Esophagus muscularis mucosa (tissue), 4 donors: ENCODE results near the genes CYP2C18 and CYP2C9.

- PRO-cap: bidirectional peak, plus-strand start at chr10:92591825, minus-strand start at chr10:92591640
- RAMPAGE, long total RNA, 4 experiments: no peak in any of the 4 experiments
Observed at GRCh38 chr10:92591132-92592015, 1.6 kb upstream of the KIF11 start.

- PRO-cap: bidirectional peak, plus-strand start at chr10:92691819, minus-strand start at chr10:92691701
- RAMPAGE, long total RNA, 4 experiments: start-site peak on the plus strand in 2 of 4 experiments, at chr10:92691587-92692201 at its widest, 10 to 12 reads per replicate
Observed at GRCh38 chr10:92691438-92692049, 1.8 kb downstream of the HHEX start.

DNA sequence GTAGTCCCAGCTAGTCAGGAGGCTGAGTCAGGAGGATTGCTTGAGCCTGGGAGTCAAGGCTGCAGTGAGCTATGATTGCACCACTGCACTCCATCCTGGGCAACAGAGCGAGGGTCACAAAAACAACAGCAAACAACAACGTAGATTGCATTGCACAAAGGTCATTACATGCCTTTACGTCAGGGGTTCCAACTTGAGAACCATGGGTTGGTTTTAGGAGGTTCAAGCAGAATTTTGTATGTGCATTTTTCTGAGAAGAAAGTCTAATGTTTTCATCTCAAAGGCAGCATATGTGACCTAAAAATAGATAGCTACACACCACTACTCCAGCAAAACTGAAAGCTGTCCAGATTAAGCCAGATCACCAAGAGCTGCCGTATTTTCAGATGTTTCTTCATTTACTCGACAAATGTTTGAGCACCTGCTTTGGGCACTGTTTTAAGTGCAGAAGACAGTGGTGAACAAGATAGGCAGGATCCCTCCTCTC is 28.3 kb upstream of the CYP26C1 start:
- PRO-cap: no peak
- RAMPAGE, long total RNA, 4 experiments: no peak in any of the 4 experiments

DNA sequence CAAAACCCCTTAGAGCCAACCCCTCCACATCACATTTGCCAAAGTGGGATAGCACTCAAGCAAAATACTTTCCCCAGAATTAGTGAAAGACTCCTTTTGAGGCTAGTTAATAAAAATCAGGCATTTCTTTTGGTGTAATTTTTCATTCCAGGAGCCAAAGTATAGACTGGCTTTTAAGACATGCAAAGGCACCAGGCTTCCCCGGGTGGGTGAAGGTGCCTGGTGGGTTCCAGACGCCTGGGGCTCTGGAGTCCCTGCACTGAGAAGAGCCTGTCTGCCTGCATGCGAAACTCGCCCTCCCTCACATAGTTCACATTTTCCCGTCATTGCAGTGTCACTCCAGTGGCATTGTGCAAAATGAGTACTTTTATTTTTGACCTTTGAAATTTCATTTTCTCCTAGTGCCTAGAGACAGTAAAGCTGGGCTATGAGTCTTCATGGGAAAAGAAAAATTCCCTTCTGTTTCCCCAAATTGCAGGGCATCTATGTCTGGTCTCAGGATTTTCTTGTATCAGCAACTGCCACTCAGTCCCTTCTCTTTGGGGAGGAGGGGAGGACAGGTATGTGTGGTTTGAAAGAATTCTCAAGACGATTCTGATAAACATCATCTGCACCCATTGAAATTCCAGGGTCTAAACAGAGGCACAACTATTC is 107.6 kb downstream of the CYP26A1 start:
- PRO-cap: no peak
- RAMPAGE, long total RNA, 4 experiments: no peak in any of the 4 experiments

DNA sequence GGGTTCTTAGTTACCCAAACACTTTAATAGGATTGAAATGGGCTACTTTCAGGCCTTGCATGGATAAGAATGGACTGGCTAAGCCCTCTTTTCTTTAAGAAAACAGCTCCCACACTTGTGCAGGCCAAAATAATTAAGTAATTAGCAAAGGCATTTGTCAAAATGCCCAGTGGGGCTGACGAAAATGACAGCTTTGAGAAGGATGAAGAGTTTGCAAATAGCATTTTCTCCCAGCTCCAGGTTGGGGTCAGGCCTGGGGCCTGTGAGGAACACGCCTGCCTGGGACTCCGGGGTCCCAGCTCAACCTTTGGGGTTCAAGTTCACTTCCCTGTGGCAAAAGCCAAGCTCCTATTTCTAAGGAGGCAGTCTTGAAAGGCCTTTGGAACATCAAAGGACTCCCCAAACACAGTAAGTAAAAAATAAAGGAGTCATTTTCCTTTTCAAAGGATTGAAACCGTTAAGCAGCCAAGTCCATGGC is 201.0 kb downstream of the MYOF start:
- PRO-cap: no peak
- RAMPAGE, long total RNA, 4 experiments: no peak in any of the 4 experiments

DNA sequence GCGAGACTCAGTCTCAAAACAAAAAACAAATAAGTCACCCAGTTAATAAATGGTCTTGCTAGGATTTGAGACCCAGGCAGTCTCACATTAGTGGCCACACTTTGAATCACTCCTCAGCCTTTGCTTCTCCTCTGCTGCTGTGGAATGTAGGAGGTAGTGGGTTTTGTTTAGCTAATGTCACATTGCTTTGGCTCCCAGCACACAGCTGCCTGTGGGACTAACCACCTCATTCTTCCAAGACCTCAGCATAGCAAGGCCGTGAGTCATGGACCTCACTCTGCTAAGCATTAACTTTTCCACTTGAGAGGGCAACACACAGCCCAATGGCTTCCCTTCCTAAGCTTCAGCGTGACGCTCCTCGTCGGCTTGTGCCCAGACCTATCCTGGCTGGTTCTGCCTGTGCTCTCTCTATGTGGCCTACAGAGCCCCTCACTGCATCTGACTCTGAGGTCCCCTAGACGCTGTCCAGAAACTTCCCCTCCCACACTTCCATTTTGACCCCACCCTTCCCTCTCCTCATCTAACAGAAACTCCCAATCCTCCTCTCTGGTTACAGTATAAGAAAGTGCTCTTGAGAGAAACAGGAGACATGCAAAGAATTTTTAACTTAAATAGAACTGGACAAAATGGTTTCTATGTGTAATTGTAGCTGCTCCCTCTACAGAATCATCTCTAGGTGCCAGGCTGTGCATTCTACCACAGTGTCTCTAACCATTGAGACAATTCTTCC is 23.3 kb downstream of the MYOF start:
- PRO-cap: bidirectional peak, plus-strand start at position 229 of the sequence, minus-strand start at position 139 of the sequence
- RAMPAGE, long total RNA, 4 experiments: no peak in any of the 4 experiments

- PRO-cap: unidirectional peak, plus-strand start at chr10:93461953; unidirectional peak, plus-strand start at chr10:93462015
- RAMPAGE, long total RNA, 4 experiments: no peak in any of the 4 experiments
Observed at GRCh38 chr10:93461477-93462149, 20.5 kb downstream of the MYOF start.

- PRO-cap: no peak
- RAMPAGE, long total RNA, 4 experiments: no peak in any of the 4 experiments
Observed at GRCh38 chr10:93468337-93469089, 13.6 kb downstream of the MYOF start.

DNA sequence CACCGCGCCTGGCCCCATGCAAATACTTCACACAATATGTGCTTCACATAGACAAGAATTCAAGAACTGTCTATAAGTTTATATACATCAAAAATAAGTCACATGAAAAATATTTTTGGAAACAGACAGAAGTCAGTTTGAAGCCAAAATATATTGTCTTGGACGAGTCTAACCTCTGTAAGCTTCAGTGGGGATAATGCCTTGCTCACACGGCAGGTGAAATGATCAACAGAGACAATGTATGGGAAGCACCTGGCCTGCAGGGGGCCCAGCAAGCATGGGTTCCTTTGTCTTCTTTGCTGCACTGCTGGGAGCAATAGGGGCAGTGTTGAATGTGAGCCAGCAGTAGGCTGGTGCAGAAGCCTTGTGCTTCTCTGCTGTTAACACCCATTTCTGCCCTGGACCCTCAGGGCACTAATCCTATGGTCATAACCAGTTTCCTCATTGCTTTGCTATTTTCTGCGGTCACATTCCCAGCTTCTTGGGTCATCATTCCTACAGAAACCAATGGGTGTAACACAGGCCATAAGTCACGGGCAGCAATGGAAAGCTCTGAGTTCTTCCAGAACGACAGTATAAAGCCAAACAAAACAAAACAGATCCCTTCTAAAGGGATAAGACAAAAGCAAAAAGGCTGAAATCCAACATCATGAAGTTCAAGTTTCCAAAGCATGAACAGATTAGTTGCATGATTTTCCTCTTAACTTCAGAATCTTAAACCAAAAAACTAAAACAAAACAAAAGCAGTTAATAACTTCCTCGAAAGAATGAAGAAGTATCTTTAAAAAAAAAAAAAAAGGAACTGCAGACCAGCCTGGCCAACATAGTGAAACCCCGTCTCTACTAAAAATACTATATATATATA is 10.8 kb upstream of the LGI1 start:
- PRO-cap: no peak
- RAMPAGE, long total RNA, 4 experiments: no peak in any of the 4 experiments

GRCh38 chr10:93807046-93807451 is 49.3 kb downstream of the LGI1 start:
- PRO-cap: no peak
- RAMPAGE, long total RNA, 4 experiments: no peak in any of the 4 experiments

- PRO-cap: no peak
- RAMPAGE, long total RNA, 4 experiments: no peak in any of the 4 experiments
Observed at GRCh38 chr10:94316274-94316871, 46.4 kb downstream of the NOC3L start.

DNA sequence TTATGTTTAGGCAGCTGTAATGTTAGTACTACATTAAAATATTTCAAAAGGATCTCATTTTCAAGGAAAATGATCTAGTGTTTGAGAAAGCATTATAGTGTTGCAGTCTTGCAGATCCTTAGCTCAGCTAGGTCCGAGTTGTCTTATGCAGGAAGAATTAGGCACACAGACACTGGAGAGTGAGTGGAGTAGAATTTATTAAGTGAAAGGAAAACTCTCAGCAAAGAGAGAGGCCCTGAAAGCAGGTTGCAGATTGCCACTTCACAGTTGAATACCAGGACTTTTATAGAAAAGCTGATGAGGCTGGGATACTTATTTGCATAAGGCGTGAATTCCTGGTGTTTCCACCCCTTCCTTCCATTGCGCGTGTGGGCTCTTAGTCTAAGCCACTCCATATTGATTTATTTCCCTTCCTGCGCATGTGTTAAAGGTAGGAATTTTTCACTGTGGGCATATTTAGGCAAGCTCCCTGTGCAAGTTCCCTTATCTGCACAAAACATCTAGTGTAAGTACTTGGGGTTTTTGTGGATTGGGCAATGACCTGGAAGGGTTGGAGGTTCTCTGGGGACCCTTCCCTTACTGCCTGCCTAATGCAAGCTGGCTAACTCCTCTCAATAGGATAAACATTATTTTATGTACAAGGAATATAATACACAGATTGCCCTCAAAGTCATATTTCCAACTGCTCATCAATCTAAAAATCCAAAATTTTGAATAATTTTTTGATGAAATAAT is 861 bp upstream of the CYP2C18 start:
- PRO-cap: no peak
- RAMPAGE, long total RNA, 4 experiments: no peak in any of the 4 experiments

- PRO-cap: no peak
- RAMPAGE, long total RNA, 4 experiments: no peak in any of the 4 experiments
Observed at GRCh38 chr10:94683236-94684056, at the start of gene CYP2C18. TSS of gene CYP2C18 (plus strand) at chr10:94683729.

DNA sequence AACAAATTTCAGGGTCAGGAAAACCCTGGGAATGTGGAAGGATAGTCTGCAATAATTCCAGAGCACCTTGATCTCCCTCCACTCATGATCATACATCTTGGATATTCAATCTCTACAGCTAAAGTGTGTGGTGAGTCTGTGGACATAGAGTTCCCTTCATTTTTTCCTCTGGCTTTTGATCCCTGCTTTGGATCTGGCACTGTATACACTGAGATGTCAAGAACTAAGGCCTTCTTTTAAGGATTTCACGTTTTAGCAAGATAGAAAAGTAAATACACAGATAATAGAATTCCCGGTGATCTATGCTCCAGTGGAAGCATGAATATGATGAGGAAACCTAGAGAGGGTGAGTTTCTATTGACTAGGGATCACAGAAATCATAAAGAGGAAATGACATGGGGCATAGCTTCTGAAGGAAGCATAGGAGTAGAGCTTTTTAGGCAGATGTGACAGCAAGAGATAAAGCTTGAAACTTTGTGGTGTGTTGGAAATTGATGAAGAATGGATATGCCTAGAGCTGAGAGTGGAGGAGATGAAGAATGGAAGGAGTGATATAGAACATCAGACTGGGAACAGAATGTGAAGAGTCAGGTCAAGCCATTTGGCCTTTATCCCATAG is 28.2 kb upstream of the CYP2C19 start:
- PRO-cap: no peak
- RAMPAGE, long total RNA, 4 experiments: no peak in any of the 4 experiments

DNA sequence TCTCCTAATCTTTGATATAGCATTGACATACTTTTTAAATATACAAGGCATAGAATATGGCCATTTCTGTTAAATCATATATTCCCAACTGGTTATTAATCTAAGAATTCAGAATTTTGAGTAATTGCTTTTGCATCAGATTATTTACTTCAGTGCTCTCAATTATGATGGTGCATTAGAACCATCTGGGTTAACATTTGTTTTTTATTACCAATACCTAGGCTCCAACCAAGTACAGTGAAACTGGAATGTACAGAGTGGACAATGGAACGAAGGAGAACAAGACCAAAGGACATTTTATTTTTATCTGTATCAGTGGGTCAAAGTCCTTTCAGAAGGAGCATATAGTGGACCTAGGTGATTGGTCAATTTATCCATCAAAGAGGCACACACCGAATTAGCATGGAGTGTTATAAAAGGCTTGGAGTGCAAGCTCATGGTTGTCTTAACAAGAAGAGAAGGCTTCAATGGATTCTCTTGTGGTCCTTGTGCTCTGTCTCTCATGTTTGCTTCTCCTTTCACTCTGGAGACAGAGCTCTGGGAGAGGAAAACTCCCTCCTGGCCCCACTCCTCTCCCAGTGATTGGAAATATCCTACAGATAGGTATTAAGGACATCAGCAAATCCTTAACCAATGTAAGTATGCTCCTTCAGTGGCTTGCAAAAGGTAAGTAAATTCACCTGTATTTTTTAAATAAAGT is at the start of gene CYP2C9:
TSS of gene CYP2C9 (plus strand) at position 443 of the 700 bp plus-strand sequence.
- PRO-cap: no peak
- RAMPAGE, long total RNA, 4 experiments: no peak in any of the 4 experiments

GRCh38 chr10:95039035-95039546 is 30.2 kb downstream of the CYP2C8 start:
- PRO-cap: no peak
- RAMPAGE, long total RNA, 4 experiments: no peak in any of the 4 experiments

DNA sequence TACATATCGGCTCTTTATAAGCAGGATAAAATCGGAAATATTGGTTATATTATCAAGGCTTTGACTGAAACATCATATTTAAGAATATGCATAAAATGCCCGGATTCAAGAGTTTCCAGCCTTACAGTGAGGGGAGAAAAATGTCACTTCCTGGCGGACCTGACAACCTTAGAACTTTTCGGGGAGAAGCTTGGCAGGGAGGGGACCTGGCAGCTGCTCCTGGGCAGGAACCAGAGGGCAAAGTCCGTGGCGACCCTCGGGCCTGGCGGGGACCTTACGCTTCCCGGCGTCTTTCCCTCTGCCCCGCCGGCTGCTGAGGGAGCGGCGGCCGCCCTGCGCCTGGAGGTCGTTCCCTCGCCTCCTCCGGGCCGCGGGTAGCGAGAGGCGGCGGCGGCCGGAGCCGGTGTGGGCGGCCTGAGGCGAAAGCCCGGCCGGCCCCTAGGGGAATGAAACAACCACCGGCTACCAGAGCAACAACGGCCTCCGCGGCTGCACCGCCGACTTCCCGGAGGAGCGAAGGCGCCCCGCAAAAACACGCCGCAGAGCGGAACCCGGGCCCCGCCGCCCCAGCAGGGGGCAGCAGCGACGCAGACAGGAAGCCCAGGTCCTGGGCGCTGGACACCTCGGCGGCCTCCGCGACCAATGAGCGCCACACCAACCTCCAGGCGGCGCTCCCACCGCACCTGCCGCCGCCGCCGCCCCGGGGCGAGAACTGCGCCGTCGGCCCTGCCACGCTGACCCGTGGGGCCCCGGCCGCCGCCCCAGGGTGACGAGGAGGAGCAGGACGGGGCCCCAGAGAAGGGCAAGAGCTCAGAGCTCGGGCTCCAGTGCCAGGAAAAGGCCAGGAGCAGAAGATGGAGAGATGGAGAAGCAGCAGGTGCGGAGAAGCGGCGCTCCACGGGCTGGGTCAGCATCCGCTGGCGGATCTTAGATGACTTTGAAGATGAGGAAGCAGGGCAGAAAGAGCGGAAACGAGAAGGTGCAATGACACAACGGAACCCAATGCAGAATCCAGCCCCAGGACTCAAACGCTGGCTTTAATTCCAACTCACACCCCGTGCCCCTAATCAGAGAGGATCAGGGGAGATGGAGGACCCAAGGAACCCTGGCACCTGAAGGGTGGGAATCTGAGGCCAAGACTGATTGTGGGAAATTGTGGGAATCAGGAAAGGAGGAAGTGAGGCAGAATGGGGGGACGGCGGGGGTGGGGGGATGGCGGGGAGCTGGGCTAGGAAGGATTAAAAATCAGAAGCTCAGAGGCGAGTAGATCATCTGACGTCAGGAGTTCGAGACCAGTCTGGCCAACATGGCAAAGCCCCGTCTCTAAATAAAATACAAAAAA is 10.4 kb upstream of the ACSM6 start:
- PRO-cap: bidirectional peak, plus-strand start at position 590 of the sequence, minus-strand start at position 568 of the sequence
- RAMPAGE, long total RNA, 4 experiments: no peak in any of the 4 experiments

GRCh38 chr10:95273372-95273996 is 17.3 kb downstream of the PDLIM1 start:
- PRO-cap: bidirectional peak, plus-strand start at chr10:95273870, minus-strand start at chr10:95273490
- RAMPAGE, long total RNA, 4 experiments: no peak in any of the 4 experiments

DNA sequence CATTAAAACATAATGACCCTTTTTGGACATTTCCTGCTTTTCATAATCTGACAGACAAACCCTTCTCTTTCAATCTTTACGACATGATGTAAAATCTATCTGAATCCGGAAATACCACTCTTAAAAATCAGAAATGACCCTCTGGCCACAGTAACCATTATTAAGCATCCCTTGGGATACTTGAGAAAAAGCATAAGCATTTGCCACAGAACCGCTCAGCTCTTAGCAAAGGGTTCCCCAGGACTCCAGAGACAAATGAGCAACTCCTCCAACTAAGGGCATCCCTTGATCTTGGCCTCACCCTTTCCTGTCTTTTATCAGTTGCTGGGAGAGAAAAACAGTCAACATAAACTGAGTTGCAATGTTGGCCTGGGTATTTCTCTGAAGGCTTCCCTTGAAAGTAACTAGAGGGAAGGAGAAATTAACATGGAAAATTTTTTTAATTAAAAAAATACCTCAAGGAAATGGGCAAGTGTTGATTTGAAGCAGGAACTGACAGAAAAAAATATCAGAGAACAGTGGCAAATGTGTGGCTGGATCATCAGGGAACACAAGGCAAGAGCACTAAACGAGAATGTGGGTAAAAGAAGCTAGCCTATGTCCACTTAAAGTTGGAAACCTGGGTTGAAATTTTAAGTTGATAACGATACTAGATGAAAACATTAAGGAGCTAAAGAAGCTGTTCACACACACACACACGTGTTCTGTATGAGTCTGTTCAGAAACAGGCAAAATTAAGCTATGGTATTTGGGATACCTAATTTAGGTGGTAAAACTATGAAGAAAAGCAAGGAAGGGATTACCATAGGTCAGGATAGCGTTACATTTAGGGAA is 3.4 kb downstream of the PDLIM1 start:
- PRO-cap: bidirectional peak, plus-strand start at position 518 of the sequence, minus-strand start at position 247 of the sequence
- RAMPAGE, long total RNA, 4 experiments: no peak in any of the 4 experiments

DNA sequence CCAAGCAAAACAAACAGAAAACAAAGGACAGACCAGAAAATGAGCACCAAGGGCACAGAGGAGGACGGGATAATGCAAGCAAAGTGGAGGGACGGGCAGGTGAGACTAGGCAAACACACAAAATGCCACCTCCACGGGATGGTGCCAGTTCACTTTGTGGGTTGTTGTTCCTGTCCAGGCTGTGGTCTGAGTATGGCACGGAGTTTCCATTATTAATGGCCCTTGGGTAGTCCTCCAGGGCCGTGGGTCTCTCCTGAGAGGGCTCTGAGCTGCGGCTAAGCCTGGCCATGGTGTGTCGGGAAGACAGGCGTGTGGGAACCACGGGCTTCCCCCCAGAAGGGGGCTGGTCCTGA is 64.7 kb upstream of the PDLIM1 start:
- PRO-cap: unidirectional peak, minus-strand start at position 189 of the sequence
- RAMPAGE, long total RNA, 4 experiments: no peak in any of the 4 experiments